GM19239 (cell line): ENCODE measurements around the gene KCNG1.

DNA sequence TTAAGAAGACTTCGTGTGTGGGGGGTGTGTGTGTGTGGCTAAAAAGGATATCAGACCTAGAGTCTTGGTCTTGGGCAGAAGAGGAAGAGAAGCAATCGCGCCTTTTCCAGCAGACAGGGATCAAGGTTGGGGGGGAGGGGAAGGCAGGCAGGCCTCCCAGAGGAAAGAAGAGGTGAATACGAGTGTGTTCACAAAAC is 1.4 kb downstream of the ADNP start:
- RRBS: no CpG with 5 or more reads among the region's 4 CpGs

- RRBS: 3% methylated on average over 27 of the region's 119 CpGs
These were observed at the start of gene KCNG1 for GRCh38 chr20:51022620-51023536. Gene KCNG1 (minus strand): TSS chr20:51023107.

GRCh38 chr20:51221420-51222606 is 198.9 kb upstream of the KCNG1 start:
- RRBS: no CpG with 5 or more reads among the region's 21 CpGs

DNA sequence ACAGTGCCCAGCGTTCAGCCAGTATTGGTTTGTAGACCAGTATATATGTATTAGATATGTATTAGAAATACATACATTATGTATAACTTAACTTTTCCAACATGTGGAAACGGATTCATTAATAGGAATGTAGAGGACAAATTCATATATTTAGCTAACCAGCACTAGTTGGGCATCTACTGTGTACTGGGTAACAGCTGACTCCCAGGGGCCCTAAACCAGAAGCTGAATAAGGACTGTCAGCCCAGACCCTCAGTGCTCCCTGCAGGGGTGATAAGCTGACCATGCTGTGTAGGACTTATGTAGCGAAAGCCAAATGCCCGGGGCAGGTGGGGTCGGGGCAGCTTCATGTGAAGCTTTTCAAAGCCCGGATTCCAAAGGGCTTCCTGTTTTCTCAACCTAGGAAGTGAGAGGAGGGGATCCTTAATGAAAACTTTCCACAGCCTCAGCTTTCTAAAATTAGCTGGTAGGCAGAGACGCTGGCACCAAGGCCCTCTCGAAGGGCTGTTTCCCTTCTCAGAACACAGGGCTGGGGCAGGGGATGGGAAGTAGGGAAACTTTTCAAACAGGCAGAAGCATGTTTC is 149.1 kb downstream of the NFATC2 start:
- RRBS: 69% methylated on average over 2 of the region's 8 CpGs

DNA sequence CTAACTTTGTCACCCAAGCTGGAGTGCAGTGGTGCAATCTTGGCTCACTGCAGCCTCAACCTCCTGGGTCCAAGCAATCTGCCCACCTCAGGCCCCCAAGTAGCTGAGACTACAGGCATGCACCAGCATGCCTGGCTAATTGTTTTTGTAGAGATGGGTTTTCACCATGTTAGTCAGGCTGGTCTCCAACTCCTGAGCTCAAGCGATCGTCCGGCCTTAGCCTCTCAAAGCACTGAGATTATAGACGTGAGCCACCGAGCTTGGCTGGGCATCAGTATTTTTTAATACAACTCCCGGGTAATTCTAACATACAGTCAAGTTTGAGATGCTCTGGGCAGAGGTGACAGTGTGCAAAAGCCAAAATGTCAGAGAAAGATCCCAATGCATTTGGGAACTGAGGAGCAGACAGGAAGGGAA is 73.5 kb downstream of the NFATC2 start:
- RRBS: 100% methylated on average over 1 of the region's 6 CpGs

- RRBS: no CpG with 5 or more reads among the region's 20 CpGs
These were observed 68.6 kb downstream of the NFATC2 start for GRCh38 chr20:51473599-51474542.

DNA sequence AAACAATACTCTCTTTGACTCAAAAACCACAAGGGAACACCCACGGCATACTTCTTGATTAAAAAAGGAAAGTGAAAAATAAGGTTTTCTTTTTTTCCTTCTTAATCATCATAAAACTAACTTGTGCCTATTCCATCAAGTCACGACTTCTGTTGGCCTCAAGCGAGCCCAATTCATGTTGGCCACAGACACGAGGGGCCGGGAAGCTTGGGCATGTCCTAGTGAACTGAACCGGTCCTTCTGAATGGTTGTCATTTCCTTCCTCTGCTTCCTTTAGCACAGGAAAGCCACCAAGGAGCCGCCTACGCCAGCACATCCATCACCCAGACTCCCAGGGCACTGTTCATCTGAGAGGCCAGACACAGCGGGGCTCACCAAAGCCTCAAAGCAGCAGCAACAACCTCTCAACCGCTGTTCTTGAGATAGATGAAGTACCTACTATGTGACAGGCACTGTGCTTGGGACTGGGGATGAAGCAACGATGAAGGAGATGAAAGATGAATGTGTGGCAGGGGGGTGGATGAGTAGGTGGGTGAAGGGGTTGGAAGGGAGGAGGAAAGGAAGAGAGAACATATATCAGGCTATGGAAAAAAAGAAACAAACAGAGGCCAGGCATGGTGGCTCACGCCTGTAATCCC is 44.5 kb downstream of the NFATC2 start:
- RRBS: no CpG with 5 or more reads among the region's 12 CpGs

GRCh38 chr20:51760341-51760540 is 7.9 kb downstream of the ATP9A start:
- RRBS: no CpG with 5 or more reads among the region's 5 CpGs

DNA sequence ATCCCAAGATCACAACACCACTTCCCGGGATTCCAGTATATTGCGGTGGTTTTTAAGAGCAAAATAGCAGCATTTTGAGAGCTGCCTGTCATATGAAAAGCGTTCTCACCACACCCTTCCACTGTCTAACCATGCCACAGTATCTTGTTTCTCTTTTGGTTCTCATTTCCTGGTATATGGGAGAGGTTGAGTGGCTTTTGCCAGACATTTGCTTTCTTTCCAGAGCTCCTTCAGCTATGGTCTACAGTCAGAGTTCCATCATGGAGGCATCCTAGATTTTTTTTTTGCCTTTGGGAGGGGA is 243.0 kb downstream of the TSHZ2 start:
- RRBS: no CpG with 5 or more reads among the region's 3 CpGs

DNA sequence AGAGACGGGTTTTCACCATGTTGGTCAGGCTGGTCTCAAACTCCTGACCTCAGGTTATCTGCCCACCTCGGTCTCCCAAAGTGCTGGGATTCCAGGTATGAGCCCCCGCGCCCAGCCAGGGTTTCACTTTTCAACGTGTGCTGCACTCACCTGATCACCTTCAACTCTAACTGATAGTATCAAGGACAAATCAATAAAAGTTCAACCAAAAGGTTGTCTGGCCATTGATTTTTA is 37.4 kb downstream of the ZNF217 start:
- RRBS: no CpG with 5 or more reads among the region's 5 CpGs

- RRBS: no CpG with 5 or more reads among the region's 3 CpGs
These were observed 2.1 kb upstream of the ZNF217 start for GRCh38 chr20:53595801-53596083.

DNA sequence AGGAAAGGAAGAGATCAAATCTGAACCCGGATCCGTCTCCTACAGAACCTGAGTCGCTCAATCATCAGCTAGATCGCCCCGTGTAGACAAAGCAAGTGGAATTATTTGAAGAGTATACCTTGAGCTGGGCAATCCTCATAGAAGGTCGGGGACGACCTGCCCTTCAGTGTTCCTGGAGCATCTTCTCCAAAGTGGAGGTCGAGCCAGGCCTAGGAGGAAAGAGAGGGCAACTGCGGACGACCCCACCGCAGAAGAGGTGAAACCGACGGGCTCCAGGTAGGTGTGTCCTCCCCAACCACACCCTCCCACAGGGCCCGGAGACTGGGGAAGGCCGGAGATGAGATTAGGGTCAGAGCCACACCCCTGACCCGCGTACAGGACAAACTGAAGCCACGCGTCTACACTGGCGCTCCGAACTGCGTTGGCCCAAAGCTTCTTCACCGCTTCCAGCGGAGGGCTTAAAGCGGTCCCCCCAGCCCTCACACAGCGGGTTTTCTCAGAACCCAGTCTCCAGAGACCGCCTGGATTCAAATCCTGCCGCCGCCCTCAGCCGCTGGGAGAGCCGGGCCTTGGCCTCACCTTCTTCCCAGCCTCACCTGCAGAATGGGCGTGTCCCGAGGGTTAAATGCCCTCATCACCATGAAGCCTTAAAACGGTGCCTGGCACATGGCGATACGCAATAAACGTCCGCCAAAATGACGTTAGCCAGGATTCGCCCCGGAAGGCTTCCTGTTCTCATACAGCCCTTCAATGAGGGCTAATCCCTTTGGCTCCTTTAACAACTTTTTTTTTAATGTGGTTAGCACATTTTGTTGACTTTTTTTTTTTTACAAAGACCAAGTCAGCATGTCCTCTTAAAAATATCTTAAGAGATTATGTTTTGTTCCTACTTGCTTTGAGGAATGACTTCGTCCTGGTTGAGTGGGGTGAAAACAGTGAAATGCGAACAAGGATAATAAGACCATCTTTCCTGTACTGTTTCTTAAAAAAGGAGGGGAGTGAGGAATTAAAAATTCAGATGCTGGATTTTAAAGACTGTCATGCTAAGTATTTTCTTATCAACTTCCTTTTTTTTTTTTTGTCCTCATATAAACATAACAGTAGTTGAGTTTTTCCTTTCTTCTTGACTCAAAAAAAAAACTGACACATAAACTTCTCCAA is 15.0 kb upstream of the ZNF217 start:
- RRBS: no CpG with 5 or more reads among the region's 43 CpGs

GRCh38 chr20:53623048-53624342 is 29.9 kb upstream of the ZNF217 start:
- RRBS: no CpG with 5 or more reads among the region's 17 CpGs

DNA sequence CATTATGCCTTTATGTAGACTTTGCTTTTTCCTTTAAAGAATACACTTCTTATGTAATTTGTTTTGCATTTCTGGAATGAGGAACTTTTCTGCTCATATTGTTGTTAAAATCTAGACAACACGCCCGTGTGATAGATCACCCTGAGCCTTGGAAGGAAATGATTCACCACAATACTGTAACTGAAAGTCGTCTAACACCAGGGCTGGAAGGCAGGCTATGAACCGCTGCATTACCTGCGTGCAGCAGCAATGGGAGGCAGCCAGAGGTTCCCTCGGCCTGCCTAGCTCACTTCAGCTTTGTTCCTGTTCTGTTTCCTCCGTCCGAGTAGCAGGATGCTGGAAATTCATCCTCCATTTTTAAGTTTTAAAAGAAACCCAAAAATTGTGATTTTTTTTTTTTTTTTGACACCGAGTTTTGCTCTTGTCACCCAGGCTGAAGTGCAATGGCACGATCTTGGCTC is 49.5 kb upstream of the ZNF217 start:
- RRBS: no CpG with 5 or more reads among the region's 10 CpGs

DNA sequence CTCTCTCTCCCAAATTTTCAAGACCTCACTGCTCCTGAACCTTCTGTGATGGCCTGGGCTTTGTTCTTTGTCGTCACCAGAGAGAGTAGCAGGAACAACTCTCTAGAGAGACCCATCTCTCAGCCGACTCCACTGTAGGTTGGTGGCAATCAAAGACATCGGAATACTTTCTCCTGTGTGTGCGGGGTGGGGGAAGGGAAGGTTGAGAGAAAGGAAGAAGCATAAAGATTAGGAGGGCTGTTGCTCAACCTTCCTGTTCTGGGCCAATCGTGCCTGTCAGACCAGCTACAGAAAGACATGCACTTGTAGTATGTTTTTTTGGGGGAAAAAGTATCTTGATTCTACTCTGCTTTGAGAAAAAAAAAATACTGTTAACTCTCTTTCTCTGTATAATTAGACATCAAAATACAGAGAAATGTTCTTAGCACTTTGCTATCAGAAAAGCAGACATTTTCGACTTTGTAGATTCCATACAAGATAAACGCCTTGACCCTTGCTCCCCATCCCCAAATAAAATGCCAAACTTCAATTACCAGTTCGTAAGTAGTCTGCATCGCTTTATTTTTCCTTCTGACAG is 84.5 kb upstream of the ZNF217 start:
- RRBS: no CpG with 5 or more reads among the region's 9 CpGs

- RRBS: no CpG with 5 or more reads among the region's 7 CpGs
These were observed 234.3 kb upstream of the ZNF217 start for GRCh38 chr20:53827730-53828589.

DNA sequence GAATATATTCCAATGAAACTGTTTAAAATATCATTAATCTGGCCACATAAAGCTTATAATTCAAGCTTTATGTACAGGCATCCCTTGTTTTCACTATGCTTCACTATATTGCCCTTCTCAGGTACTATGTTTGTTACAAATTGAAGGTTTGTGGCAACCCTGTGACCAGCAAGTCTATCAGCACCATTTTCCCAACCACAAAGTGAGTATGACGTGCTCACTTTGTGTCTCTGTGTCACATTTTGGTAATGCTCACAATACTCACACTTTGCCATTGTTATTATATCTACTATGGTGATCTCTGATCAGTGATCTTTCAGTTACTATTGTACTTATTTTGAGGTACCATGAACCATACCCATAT is 228.1 kb downstream of the BCAS1 start:
- RRBS: no CpG with 5 or more reads among the region's 1 CpG

DNA sequence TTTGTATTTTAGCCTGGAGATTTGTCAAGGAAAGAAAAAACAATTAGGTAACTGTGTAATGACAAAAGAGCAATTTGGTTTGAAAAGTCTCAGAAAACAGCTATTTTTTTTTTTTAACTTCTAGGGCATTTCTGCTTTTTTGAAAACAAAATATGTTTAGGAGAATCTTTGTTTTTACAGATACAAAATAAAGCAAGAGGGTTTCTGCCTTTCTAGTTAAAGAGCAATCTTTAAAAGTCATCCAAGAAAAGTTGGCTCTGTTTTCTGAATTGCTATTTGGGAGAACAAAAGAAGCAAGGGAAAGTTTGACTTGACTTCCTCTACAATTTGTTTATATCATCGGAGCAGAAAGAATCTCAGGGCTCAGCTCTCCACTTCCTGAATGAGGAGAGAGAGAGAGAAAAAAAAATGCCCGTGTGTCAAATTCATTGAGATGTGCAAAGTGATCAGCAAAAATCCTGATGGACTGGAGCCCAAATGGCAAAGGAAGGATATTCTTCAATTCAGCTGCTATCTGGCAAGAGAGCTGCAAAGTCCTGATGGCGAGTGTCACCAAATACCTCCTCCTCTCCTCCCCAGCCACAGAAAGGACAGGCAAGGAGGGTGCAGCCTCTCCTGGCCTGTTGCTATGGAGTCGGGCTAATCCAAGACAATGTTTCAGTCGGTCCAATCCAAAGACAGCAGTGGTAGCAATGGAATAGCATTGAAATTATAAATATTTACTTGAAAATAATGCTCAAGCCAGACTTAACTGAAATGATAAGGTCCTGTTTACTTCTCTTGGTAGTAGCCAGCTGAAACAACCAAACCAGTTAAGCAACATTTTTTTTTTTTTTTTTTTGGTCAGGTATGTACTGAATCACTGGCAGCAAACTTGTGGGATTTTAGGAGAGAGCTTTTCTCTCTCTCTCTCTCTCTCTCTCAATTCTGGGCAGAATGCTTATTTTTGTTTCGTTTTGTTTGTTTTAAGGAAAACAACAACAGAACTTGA is 204.5 kb downstream of the BCAS1 start:
- RRBS: no CpG with 5 or more reads among the region's 6 CpGs

DNA sequence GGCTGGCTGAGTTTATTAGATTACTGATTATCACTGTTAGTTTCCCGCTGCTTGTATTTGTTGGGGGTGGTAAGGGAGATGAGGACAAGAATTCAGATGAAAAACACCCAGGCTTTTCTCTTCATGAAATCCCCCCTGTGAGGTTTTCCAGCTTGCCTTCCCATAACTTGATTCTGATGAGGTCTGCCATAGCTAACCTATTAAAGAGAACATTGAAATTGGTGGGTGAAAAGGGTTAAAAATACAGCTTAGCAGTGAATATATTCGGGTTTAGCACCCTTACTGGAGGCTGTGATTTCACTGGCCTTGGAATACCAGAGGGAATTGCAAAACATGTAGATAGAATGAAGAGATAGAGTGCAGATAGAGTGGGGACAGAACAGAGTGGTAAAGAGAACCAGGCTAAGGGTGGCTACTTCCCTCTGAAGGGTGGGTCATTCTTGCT is 203.8 kb downstream of the BCAS1 start:
- RRBS: no CpG with 5 or more reads among the region's 2 CpGs

DNA sequence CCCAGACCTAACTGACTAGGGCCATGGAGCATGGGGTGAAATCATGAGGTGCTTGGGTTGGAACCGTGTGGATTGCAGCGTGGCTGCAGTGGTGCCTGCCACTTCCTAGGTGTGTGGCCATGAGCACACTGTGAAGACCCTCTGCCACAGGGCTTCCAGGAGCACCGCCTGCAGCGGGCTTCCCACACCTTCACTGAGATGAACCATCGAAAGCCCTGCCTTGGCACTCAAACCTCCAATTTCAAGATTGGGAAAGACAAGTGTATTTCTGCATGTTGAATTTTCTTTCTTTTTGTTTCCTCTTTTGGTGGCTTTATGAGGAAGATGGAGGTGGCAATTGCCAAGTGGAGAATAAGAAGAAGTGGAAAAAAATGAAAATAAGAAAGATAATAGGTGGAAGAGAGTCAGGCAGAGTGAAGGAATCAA is 160.1 kb downstream of the BCAS1 start:
- RRBS: no CpG with 5 or more reads among the region's 5 CpGs